Epithelial cell of esophagus (primary cell): ENCODE measurements around a stretch of chr9.

- RRBS: no CpG with 5 or more reads among the region's 6 CpGs
Observed at GRCh38 chr9:21798-21997, 7.6 kb downstream of the WASHC1 start.

- RRBS: no CpG with 5 or more reads among the region's 5 CpGs
Observed at GRCh38 chr9:227264-227780, 12.7 kb downstream of the DOCK8 start.

DNA sequence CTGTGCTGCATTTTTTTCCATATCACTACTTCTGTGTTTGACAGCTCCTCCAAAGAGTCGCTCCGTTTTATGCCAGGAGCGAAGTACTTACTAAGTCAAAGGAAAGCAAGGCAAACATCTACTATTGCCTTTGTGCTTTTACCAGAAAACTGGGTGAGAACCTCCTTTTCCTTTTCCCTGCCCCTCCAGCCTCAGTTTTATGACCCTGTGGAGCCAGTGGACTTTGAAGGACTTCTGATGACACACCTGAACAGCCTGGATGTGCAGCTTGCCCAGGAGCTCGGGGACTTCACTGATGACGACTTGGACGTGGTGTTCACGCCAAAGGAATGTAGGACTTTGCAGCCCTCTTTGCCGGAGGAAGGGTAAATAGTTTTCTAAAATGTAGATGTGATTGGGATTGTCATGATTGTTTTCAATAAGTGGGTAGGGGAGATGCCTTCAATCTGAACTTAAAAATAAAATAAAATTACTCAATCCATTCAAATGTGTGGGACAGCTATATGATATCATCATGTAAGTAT is 71.7 kb downstream of the DOCK8 start:
- RRBS: no CpG with 5 or more reads among the region's 8 CpGs

DNA sequence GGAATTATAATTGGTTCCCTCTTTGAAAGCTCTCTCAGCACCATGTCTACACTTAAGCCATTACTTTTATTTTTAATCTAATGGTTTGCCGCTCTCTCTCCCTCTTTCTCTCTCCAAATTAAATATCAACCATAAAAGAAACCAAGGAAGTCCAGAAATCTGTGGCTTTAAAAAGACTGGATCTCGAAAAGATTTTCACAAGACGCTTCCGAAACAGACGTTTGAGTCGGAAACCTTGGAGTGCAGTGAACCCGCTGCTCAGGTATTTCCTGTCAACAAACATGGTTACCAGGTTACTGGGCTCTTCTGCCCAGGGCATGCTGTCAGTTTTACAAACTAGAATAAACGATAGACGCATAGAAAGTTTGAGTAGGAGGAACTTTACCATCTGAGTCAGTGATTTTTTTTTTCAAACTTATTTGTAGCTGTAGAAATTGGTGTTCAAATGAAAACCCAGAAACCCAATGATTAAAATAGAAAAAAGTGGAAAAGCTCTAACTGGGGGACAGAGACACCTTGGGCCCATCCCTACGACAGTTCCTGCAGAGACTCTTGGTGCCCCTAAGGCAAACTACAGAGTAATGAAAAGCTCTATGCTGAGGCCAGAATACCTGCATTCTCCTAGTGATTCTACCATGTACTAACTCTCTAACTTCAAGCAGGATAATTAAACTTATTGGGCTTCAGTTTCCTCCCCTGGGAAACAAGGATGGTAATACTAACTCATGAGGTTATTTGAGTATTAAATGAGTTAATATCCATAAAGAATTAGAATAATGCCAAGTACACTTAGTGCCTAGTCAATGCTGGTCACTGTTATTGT is 90.0 kb downstream of the DOCK8 start:
- RRBS: no CpG with 5 or more reads among the region's 10 CpGs

- RRBS: no CpG with 5 or more reads among the region's 8 CpGs
Observed at GRCh38 chr9:536629-537180, 32.2 kb downstream of the KANK1 start.

- RRBS: no CpG with 5 or more reads among the region's 1 CpG
Observed at GRCh38 chr9:540454-540976, 36.0 kb downstream of the KANK1 start.

- RRBS: no CpG with 5 or more reads among the region's 5 CpGs
Observed at GRCh38 chr9:560474-561103, 56.1 kb downstream of the KANK1 start.

GRCh38 chr9:585928-586556 is 81.5 kb downstream of the KANK1 start:
- RRBS: no CpG with 5 or more reads among the region's 4 CpGs

DNA sequence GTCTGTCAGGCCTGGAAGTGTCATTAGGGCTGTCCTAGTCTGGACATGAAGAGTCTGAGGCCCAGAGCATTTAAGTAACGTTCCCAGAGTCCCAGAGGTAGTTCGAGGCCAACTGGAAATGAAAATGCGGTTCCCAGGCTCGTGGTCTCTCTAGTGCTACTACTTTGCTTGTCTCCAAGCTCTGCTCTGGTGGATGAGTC is 148.6 kb downstream of the KANK1 start:
- RRBS: no CpG with 5 or more reads among the region's 4 CpGs

GRCh38 chr9:677394-678372 is 163.8 kb upstream of the DMRT1 start:
- RRBS: no CpG with 5 or more reads among the region's 11 CpGs

GRCh38 chr9:693956-694413 is 147.5 kb upstream of the DMRT1 start:
- RRBS: no CpG with 5 or more reads among the region's 1 CpG

DNA sequence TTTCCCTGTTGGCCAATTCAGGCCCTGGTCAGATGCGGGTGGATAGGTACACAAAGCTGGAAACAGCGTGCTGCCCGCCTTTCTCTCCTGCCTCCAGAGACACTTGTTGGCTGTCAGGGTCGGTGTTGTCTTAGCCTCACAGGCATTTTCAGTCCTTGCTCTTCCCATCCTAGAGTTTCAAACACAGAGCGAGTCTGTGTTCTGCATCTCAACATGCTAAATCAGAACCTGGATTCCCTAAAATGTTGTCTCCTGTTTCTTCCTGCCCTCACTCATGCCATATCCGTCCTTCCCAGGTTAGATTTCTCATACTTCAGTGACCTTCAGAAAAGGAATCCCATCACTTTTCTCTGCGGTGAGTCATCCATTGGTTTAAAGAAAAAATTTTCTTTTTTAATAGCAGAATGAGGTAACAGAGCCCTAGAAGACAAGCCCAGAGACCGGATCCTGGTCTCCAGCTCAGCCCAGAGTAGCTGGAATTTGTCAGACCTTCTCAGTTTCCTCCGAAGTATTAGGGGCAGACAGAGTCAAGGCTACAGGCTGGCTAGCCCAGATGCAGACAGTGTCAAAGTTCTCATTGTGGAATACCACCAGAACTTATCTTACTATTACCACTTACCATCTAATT is 143.3 kb upstream of the DMRT1 start:
- RRBS: no CpG with 5 or more reads among the region's 9 CpGs

GRCh38 chr9:711210-712159 is 130.0 kb upstream of the DMRT1 start:
- RRBS: 93% methylated on average over 7 of the region's 23 CpGs

DNA sequence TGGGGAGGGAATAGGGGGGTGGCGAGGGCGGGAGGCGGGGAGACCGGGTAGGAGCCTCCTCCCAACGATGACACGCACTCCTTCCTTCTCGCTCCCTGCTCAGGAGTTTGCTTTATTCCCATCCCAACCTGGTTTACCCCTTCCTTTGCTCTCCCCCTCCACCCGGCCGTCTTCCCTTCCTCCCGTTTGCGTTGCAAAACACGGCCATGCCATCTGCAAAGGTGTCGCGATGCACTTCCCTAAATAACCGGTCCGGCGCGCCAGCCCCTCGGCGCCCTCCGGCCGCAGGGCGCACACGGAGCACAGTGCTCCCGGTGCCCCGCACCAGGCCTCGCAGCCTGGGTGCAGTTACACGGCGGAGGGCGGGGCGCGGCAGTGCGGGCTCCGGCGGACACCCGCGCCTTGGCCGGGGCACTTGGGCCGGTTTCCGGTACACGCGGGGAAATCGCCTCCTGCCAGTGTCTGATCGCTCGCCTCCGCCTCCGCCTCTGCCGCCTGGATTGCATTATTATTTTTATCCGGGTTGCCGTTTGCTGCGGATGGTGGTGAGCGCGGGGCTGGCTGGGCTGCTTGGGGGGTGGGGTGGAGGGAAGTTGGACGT is 1.6 kb downstream of the SMARCA2 start:
- RRBS: 2% methylated on average over 27 of the region's 54 CpGs

GRCh38 chr9:2056482-2056840 is 41.3 kb downstream of the SMARCA2 start:
- RRBS: no CpG with 5 or more reads among the region's 13 CpGs

DNA sequence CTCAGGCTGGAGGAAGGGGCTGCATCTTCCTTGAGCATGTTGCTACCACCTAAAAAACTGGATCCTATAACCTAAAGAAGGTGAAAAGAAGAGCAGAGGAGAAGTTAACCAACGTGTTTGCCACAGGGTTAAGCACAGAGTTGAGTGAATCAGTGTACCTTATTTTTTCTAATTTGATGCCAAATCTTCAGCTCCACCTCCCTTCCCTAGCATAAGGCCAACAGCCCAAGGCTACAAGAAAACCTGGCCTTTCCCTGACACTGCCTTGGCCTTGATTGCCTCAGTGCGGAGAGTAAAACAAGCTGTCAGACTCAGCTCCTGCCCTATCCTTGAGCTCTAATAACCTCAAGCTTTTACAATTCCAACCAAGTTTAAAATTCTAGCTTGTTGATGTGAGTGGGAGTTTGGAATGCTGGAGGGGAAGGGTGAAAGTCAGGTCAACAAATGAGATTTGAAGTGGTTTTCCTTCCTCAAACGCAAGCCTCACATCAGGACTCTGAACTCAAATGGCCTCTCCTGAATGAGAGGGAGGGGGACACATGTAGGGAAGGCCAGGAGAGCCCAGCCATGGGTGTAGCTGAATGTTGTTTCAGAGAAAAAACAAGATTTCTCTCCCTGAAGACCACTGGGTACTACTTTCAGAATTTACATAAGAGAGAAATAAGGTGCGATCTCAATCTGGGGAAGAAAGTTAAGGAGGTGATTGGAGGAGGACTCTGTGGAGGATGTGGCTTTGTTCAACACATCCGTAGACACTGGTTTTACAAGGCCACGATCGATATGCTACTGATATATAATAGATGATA is 196.9 kb upstream of the VLDLR start:
- RRBS: no CpG with 5 or more reads among the region's 7 CpGs

- RRBS: no CpG with 5 or more reads among the region's 8 CpGs
Observed at GRCh38 chr9:2816206-2817282, 27.4 kb downstream of the PUM3 start.

GRCh38 chr9:2996933-2997174 is 153.0 kb upstream of the PUM3 start:
- RRBS: no CpG with 5 or more reads among the region's 1 CpG

GRCh38 chr9:3477131-3477741 is 48.6 kb downstream of the RFX3 start:
- RRBS: no CpG with 5 or more reads among the region's 4 CpGs

DNA sequence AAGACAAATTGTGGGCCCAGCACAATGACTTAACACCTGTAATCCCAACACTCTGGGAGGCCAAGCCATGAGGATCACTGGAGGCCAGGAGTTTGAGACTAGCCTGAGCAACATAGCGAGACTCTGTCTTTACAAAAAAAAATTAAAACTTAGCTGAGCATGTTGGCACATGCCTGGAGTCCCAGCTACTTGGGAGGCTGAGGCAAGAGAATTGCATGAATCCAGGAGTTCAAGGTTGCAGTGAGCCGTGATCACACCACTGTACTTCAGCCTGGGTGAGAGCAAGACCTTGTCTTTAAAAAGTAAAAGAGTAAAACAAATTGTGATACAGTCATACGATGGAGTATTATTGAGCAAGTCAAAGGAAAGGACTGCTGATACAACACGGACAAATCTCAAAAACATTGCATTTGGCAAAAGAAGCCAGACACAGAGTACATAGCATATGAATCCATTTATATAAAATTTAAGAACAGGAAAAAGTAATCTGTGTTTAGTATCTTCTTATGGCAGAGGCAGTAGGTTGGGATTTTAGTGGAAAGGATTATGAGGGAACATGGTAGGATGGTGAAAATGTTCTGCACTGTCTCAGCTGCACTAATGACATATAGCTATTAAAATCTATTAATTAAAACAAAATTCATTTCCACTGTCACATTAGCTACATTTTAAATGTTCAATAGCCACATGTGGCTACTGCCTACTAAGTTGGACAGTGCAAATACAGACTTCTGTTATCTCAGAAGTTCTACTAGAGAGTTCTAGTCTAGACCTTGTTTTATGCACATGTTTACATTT is 5.0 kb upstream of the RFX3 start:
- RRBS: no CpG with 5 or more reads among the region's 4 CpGs